Pericardium fibroblast (primary cell): ENCODE results near the genes PRRC1 and SLC12A2.

DNA sequence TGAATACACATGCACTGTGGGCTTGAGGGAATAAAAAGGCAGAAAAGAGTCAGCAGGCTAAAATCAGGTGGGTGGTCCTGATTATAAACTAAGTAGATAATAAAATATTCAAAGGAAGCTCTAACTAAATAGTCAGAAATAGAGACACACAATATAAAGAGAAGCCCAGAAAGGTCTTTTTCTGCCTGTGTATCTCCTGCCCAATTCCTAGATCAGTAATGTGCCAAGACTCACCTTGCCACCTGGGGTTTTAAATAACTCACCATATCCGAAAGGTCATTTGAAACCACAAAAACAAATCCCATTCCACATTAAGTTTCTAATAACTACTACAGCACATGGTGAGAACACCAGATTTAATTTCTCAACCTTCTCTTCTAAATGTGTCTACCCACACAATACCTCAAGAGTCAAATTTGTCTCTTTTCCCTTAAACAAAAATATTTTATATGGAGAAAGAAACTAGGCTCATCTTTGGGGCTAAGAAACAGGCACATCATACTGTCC lies 75.3 kb downstream of the ZNF608 start:
- RAMPAGE, long total RNA: no peak

DNA sequence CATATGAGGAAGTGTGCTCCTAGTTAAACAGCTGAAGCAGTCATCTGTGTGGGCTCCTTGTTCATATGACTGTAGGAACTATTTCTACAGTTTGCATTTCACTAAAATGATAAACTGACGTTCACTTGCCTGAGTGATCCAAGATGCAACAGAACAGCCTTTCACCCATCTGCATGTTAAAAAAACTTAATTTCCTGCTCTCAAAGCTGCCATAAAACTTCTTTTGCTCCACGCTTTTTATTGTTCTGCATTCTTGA lies 44.0 kb downstream of the ZNF608 start:
- RAMPAGE, long total RNA: no peak

GRCh38 chr5:126280990-126281563 lies 142.1 kb upstream of the GRAMD2B start:
- RAMPAGE, long total RNA: no peak

- RAMPAGE, long total RNA: no peak
Observed at GRCh38 chr5:126373227-126374373, 49.6 kb upstream of the GRAMD2B start.

- RAMPAGE, long total RNA: no peak
Observed at GRCh38 chr5:126461734-126462176, 38.5 kb downstream of the GRAMD2B start.

DNA sequence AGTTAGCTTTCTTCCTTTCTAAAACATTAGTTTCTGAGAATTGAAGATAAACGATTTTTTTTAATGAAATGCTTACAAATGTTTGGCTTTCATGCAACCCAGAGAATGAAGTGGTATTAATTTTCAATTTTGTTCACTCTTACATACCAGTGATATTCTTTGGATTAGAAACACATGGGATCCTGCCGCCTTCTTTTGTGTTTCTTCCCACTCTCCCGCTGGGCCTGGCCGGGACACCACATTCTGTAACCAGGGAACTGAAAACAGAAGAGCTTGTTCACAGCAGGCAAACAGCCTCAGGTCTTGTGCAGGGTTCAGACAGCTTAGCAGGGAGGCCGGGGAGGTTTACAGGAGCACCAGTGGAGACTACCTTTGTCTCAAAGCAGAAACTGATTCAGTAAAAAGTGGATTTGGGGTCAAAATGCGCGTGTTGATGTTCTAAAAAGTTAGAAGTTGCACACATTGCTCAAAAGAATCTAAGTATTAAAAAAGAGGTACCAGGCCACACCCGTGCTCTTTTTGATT lies 67.0 kb downstream of the GRAMD2B start:
- RAMPAGE, long total RNA: no peak

DNA sequence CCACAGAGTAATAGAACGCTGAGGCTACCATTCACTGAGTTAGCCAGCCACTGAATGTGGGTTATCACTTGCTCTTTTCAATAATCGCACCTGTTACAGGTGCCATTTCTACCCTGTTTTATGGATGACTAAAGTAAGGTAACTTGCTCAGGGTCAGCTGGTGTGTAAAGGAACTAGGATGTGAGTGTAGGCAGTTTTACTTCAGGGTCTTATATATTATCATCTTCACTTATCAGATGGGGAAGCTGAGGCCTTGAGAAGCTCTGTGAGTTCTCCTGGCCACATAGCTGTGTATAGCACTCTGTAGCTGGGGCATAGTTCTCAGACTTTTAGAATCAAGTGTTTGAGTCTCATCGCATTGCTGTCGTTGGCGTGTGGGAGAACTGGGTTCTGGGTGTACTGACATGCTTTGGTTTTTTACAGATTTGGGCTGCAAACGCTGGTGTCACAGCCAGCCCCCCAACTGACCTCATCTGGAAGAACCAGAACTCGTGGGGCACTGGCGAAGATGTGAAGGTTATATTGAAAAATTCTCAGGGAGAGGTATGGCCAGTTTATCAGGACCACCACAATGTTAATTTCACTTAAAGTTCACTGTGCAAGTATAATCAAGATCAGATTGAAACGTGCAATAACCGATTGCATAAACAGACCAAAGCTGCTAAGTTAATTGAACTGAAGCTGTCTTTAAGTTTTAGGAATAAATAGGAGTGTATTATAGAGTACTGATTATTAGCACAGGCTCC lies 48.8 kb downstream of the LMNB1 start:
- RAMPAGE, long total RNA: no peak

GRCh38 chr5:127517574-127518723 lies at the start of gene PRRC1:
Gene PRRC1, plus strand, starts transcription at chr5:127517640.
- RAMPAGE, long total RNA: start-site peak on the plus strand at chr5:127517617-127517721, 840 and 174 reads in 2 replicates

DNA sequence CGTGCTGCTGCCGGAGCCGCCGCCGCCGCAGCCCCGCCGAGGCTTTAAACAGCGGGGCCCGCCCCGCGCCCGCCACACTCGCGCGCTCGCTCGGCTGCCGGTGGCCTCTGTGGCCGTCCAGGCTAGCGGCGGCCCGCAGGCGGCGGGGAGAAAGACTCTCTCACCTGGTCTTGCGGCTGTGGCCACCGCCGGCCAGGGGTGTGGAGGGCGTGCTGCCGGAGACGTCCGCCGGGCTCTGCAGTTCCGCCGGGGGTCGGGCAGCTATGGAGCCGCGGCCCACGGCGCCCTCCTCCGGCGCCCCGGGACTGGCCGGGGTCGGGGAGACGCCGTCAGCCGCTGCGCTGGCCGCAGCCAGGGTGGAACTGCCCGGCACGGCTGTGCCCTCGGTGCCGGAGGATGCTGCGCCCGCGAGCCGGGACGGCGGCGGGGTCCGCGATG lies at the start of gene SLC12A2:
Gene SLC12A2, plus strand, starts transcription at position 75 of the 438 bp plus-strand sequence.
- RAMPAGE, long total RNA: no peak

GRCh38 chr5:128133951-128134482 lies 50.5 kb downstream of the SLC12A2 start:
- RAMPAGE, long total RNA: no peak

GRCh38 chr5:128537734-128538076 lies 340 bp downstream of the FBN2 start:
- RAMPAGE, long total RNA: no peak

DNA sequence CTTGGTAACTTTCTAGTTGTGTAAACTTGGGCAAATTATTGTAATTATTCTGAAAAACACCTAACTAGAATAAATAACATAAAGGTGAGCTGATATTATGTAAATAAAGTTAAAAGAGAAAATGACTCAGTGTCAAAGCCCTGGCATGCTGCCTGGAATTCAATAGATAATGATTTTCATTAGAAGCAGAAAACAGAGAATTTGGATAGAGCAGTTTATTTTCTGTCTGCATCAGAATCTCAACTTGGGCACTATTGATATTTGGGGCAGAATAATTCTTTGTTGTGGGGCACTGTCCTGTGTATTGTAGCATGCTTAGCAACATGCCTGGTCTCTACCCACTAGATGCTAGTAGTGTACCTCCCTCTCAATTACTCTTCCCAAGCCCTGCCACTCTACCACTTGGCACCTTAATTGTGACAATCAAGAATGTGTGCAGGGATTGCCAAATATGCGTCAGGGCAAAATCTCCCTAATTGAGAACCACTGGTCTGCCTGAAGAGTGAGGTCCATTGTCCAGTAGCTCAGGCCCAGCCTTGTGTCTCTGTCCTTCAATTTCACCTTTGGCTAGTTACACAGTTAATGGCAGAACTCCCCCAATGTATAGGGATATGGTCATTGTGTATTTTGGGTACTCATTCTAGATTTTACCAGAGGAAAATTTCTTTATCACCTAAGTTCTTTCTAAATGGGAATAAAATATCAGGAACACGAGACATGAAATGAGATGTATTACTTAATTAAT lies 44.5 kb upstream of the SLC27A6 start:
- RAMPAGE, long total RNA: no peak

GRCh38 chr5:129096629-129097192 lies 2.2 kb downstream of the ISOC1 start:
- RAMPAGE, long total RNA: no peak

GRCh38 chr5:129440348-129441102 lies 19.6 kb upstream of the ADAMTS19 start:
- RAMPAGE, long total RNA: no peak

DNA sequence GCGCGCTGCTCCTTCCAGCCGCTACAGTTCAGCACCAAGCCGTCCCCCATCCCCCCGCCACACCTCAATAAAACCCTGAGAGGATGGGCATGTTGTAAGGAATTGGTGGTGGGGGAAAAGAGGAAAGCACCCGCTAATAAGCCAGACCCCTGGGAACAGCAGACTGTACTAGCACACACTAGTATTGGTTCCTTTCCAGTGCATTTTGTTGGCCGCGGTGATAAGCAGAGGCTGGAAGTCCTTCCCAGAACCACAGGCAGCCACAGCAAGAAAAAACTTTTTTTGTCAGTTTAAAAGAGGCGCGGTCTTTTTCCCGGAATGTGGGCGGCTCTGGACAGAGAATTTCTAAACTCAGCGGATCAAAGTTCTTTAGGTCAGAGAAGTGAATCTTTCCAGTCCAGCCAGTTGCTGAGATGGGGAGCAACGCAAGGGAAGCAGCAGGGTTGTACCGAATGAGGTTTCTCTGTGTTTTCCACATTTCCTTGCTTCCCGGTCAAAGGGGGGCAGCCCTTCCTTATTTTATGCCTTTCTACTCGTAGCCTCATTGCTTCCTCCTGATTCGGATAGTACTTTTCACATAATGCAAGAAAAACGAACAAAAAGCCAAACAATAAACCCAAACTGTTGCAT lies 2.1 kb downstream of the CHSY3 start:
- RAMPAGE, long total RNA: no peak

- RAMPAGE, long total RNA: no peak
Observed at GRCh38 chr5:131223862-131224337, 40.0 kb upstream of the CDC42SE2 start.

- RAMPAGE, long total RNA: no peak
Observed at GRCh38 chr5:131336697-131337288, 72.9 kb downstream of the CDC42SE2 start.

- RAMPAGE, long total RNA: no peak
Observed at GRCh38 chr5:131348512-131349046, 84.7 kb downstream of the CDC42SE2 start.

GRCh38 chr5:131372996-131373709 lies 109.3 kb downstream of the CDC42SE2 start:
- RAMPAGE, long total RNA: no peak

GRCh38 chr5:131498260-131499172 lies 136.5 kb downstream of the RAPGEF6 start:
- RAMPAGE, long total RNA: no peak